HL-60 (cell line): ENCODE results near the genes RFX5, CELF3, LCE3D, LCE1C, LCE6A, SPRR2D, SPRR2A, S100A8 and S100A6.

DNA sequence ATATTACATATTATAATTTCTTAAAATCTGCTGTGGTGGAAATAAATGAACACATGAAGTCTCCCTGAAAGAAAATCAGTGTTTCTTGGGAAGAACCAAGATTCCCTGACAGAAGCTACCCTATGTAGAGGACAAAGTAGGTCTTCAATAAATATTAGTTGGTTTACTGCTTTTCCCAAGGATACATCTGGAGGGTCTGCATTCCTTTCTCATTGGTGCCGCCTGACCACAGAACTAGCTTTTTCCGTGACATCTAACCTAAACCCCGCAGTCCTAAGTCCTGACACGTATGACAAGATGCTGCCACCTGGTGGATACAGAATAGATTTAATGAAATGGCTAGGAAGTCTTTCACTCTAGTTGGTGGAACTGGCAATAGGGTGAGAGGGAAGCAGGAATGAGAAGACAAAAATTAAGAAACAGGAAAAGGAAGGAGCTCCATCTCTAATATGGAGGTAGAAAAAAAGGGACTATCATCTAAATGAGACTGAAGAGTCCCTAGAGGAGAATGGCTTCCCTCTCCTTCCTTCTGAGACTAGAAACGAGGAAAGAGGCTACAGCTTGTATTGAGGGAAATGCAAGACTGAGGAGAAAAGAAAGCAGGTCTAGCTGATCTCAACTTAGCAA is 6.2 kb downstream of the RFX5 start:
- RRBS: no CpG with 5 or more reads among the region's 5 CpGs

- RRBS: 4% methylated on average over 17 of the region's 41 CpGs
Observed at GRCh38 chr1:151346214-151347436, at the start of gene RFX5. Gene RFX5 (minus strand): TSS chr1:151347252.

DNA sequence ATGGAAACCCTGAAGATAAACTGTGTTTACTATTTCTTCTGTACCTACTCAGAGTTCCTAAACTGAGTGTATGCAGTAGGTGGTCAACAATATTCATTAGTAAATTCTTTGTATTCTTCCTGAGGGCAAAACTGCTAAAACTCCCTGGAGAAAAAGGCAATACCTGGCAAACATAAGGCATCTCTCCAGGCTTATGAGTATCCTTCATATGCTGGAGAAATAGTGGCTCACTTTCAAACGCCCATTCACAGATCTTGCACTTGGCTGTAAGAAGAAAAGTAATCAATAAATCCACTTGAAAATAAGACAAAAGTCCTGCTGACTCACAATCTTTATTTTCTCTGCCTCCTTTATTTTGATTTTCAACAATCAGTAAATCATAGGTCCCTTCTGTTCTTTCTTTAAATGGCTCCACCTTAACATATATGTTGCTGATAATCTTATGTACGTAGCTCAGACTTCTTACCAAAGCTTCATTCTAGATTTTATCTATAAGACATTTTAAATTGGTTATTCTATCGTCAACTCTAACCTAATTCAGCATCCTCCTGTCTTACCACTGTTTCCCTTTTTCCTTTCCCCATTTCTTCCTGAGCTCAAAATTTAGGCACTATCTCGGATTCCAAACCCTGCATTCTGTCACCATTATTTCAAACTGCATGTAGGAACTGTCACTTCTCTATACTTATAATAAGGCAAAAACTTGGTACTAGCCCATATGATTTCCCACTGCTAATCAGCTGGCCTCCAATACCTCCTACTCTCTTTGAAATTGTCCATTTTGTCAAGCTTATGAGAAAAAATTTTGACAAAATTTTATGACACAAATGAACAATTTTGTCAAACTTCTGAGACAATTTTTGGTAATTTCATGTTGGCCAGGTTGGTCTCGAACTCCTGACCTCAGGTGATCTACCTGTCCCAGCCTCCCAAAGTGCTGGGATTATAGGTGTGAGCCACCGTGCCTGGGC is 13.0 kb downstream of the PSMB4 start:
- RRBS: no CpG with 5 or more reads among the region's 6 CpGs

GRCh38 chr1:151427336-151428131 is 28.2 kb downstream of the PSMB4 start:
- RRBS: no CpG with 5 or more reads among the region's 6 CpGs

- RRBS: no CpG with 5 or more reads among the region's 7 CpGs
Observed at GRCh38 chr1:151508907-151509310, 2.3 kb upstream of the CGN start.

DNA sequence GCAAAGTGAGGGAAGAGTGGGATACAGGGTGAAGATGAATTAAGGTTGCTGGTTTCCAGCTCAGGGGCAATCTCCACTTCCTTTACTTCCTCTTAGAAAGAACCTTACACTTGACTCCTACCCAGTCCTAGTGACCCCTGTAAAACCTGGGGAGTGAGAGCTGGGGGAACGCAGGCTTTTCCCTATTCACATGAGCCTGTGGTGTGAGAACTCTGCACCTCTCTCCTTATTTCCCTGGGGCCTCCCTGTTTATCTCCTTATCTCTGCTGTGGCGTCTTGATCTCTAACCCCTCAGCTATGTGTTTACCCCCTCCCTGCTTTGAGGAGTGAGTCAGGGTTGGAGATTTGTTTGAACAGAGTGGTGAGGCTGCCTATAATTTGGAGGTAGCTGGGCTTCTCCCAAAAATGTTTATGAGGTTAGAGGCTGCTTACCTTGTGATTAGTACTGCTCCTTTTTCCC is 8.6 kb downstream of the TUFT1 start:
- RRBS: no CpG with 5 or more reads among the region's 2 CpGs

GRCh38 chr1:151715995-151716887 is at the start of gene CELF3:
Gene CELF3 (minus strand): TSS chr1:151716803.
- RRBS: 45% methylated on average over 3 of the region's 27 CpGs

GRCh38 chr1:151778534-151779147 is 11.7 kb downstream of the TDRKH start:
- RRBS: no CpG with 5 or more reads among the region's 5 CpGs

DNA sequence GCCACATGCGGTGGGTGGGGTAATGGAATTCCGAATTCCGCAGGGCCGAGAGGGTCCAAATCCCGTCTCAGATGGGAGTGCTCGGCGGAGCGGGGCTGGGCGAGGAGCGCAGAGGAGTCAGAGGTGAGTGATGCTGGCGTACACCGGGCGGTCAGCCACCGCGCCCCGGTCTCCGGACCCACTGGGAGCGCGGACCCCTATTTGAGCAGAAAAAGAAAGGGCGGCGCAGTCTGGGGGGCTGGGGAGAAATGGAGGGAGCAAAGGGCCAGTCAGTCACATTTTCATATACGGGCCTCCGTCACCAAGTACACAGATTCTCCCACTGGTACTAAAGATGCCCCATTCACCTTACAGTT is 659 bp downstream of the C2CD4D start:
- RRBS: no CpG with 5 or more reads among the region's 23 CpGs

GRCh38 chr1:152111368-152112064 is 3.7 kb downstream of the TCHH start:
- RRBS: no CpG with 5 or more reads among the region's 73 CpGs

- RRBS: no CpG with 5 or more reads among the region's 5 CpGs
Observed at GRCh38 chr1:152580304-152580790, at the start of gene LCE3D. Gene LCE3D (minus strand): TSS chr1:152580516.

- RRBS: no CpG with 5 or more reads among the region's 2 CpGs
Observed at GRCh38 chr1:152618981-152619548, 3.8 kb downstream of the LCE3A start.

DNA sequence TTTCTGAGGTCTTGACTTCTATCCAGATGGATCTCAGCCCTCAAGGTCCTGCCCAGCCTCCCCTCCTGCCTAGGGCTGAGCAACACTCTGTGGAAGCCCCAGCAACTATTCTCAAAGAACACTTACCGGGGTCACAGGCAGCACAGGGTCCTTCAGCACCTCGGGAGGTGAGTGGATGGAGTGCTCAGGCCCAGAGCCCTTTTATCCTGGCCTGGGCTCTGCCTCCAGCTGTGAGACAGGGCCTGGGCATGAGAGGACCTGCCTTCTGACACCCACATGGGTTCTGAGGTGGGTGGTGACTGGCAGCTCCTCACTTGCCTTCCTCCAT is at the start of gene LCE1C:
LCE1C (minus strand) TSS at position 177 of the 328 bp plus-strand sequence.
- RRBS: no CpG with 5 or more reads among the region's 2 CpGs

DNA sequence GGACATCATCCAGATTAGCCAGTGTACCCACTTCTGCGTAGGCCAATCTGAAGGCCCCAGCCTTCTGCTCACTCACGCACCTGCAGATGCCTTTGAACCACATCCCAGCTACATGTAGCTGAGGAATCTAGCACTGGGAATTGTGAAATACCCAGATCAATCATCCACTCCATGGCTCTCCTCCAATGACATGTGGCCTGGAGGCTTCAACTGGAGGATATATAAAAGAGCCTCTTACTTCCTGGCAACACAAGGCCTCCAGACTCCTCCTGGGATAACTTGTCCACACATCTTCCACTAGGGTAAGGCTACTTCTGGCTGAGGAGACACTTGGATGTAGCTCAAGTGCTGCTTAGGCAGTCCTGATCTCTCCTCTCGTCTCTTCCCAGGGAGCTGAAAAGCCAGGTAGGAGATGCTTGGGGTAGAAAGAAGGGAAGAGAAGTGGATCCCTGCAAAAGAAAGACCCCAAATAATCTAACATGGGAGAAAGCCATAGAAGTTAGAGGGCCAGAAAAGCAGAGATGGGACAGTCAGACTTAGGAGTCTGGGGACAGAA is at the start of gene LCE6A:
LCE6A (plus strand) TSS at position 250 of the 556 bp plus-strand sequence.
- RRBS: no CpG with 5 or more reads among the region's 3 CpGs

DNA sequence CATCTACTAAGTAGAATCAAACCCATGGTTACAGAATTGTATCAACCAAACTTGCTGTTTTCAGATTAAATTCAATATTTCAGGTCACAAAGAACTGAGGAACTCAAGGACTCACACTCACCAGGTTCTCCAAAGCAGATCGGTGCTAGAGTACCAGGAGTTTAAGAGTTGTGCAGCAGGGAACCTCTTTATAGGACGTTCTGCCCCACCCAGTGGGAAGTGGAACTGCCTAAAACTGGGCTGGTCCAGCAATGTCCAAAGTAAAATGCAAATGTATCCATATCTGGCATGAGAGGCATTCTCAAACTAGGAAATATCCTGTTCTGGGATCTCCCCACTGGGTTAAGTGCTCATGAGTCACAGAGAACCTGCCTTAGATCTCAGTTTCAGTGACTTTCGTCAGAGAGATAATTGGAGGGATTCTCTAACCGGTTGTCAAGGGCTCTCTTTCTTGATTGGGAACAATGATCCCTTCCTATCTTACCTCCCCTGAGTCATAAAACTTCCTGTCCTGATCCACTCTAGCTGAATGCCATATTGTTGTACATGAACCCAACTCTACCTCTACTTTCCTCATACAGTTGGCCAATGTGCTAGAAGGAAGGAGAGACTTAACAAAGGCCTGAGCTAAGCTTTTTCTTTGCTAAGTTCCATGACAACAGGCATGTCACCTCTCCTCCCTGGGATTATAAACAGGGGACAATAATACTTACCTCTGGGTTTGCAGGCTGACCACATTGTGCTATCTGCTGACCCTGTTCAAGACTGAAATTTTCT is at the start of gene SPRR2D:
SPRR2D (minus strand) TSS at position 164 of the 777 bp plus-strand sequence.
- RRBS: no CpG with 5 or more reads among the region's 4 CpGs

DNA sequence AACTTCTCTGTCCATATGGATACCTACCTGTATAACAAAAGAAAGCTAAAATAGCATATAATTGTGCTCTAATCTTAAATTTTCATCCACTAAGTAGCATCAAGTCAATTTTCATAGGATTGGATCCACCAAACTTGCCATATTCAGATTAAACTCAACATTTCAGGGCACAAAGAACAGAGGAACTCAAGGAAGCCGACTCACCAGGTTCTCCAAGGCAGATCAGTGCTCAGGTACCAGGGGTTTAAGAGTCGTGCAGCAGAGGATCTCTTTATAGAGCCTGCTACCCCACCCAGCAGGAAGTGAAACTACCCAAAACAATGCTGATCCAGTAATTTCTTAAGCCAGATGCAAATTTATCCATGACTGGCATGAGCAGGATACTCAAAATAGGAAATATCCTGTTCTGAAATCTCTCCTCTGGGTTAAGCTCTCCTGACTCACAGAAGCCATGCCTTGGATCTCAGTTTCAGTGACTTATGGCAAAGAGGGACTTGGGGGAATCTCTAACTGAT is at the start of gene SPRR2A:
SPRR2A (minus strand) TSS at position 246 of the 515 bp plus-strand sequence.
- RRBS: no CpG with 5 or more reads among the region's 2 CpGs

DNA sequence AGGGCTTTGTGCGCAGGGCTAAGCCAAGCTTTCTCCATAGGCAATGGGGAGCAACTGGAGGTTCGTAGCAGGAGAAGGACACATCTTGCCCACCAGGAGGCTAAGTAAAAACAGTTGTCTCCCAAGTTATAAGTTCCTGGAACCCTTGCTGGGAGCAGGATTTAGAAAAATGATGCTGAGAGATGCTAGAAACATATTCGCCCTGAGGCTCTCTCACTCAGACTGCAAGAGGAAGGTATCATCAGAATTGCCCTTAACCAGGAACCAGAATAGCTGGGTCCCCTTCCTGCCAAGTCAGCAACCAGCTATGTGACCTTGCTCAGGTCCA is 717 bp upstream of the S100A9 start:
- RRBS: no CpG with 5 or more reads among the region's 3 CpGs

GRCh38 chr1:153386363-153387091 is 4.3 kb downstream of the S100A8 start:
- RRBS: no CpG with 5 or more reads among the region's 8 CpGs

DNA sequence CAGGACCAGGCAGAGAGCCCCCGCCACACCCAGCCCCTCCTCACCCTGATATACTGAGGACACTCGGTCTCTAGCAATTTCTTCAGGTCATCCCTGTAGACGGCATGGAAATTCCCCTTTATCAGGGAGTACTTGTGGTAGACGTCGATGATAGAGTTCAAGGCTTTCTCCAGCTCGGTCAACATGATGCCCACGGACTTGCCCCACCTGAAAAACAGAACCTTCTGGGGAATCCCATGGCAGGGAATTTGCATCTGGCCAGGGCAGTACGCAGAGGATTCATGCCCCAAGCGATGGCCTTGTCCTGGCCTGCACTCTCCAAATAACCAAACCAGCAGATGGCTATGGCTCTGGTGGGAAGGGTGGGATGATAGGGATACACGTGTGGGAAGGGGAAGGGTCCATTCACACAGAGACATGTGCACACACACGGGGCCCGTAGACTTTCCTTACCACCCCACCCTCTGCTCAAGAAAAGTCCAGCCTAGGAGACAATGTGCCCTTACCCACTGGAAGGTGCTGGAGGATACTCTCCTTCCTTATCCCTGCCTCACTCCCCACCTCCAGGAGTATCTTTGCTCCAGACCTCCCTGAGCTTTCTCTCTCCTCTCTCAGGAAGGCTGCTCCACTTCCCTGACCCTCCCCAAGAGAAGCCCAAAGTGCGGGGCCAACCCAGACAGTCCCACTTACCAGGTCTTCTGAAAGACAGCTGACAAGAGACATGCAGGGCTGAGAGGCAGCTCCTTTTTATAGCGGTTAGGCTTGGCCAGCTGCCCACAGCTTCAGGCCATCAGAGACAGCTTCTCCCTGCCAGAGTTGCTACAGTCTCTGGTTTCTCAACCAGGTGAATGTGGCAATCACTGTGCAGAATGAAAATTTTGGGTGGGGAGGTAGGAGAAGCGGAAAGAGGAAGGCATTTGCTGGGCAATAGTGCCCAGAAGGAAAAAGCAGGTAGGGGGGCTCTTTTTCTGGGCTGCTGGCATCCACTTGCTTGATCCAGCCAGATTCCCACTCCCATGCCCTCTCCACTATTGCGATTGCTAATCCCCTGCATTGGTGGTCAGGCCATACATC is at the start of gene S100A8:
S100A8 (minus strand) TSS at position 723 of the 1,074 bp plus-strand sequence.
- RRBS: no CpG with 5 or more reads among the region's 16 CpGs

DNA sequence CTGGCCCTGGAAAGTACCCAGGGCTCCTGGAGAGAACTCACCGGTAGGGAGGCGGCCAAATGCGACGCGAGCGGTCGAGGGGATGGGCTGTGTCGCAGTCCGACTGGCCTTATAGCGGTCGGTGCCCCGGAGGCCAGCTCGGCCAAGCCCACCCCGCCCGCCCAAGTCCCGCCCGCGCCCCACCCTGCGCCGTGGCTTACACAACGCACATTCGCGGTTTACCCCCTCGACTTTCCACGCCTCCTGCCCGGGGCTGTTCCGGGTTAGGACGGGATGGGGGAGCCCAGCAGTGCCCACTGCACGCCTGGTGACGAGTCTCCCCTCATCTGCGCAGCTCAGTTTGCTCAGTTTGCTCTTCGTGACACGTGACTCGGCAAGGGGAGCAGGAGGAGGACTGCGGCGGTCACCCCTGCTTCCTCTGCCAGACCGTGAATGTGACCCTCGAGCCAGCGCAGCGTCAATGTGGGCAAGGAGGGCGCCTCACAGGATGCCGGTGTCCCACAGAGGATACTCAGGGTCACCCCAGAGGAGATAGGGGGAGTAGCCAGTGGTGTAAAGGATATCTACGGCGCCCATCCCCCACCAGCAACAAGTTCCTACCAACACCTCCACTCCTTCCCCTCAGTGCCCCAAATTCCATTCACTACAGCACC is at the start of gene S100A6:
S100A6 (minus strand) TSS at position 84 of the 653 bp plus-strand sequence.
- RRBS: 32% methylated on average over 12 of the region's 44 CpGs